Daoy (cell line): Measurements from ENCODE around the gene AGTPBP1.

DNA sequence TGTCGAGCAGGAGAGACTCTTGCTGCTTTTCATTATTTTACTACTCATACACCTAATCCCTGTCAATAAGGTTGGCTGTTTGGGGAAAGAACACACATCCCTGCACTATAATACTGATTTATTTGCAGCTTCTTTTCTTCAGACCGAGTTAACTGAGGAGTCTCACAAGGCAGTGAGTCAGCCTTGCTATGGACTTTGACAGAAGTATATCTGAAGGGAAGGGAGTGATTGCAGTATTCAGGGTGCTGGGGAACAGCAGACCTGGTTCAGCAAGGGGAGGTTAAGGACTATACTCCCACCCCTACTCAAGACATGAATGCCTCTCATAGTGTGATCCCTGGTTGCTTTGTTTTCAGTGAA, 99.8 kb downstream of the TLE4 start:
- RAMPAGE, long total RNA: no peak

GRCh38 chr9:79693513-79694358, 122.0 kb downstream of the TLE4 start:
- RAMPAGE, long total RNA: no peak

DNA sequence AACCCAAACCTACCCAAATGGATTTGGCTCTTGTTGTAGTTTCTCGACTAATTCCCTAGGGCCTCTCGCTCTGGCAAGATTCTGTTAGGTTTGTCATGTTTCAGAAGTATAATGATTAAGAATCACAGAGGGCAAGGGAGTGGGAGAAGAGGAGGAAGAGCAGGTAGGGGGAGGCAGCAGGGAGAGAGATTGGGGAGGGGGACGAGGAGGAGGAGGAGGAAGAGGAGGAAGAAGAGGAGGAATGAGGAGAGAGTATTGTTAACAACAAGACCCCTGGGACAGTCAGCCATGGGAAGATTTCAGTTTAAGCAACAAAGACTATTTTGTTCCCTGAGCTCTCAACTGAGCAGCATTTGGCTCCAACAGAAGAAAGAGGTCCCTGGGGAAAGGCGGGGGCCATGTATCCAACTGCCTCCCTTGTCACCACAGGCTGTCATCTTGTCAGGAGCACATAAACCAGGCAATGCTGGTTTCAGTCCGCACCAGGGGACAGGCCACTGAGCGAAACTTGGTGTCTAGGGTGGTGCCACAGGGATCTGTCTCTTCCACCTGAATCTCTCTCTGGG, 316.1 kb downstream of the TLE1 start:
- RAMPAGE, long total RNA: no peak

DNA sequence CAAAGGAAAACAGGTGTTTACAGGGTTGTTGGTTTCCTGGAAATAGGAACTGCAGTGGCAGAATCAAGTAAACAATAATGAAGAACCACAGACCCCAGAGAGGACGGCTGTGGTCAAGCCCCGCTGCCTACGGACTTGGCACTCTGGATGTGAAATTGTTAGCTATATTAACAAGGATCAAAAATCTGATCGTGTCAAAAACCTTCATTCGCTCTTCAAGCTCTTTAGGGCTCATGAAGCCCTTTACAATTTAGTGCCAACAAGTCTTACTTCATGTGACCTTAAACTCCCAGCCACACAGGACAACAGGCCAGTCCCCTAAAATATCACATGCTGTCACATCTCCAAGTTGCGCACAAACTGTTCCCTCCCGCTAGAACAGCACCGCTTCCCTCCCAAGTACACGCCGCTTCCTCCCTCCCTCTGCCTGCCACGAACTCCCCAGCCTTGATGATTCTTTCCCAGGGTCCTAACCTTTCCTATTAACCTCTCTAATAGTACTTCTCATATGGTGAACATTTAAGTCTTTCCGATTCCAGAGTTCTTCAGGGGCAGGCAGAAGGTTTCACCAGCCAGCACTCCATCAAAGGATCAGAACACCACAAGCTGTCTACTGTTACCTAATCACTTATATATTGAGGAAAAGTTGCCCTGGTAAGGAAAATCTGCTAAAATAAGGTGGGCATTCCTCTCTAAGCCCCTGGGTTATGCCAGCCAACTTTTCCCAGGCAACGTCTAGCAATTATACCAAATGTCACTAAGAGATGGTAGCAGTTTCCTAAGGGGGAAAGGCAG, 91.2 kb downstream of the TLE1 start:
- RAMPAGE, long total RNA: no peak

DNA sequence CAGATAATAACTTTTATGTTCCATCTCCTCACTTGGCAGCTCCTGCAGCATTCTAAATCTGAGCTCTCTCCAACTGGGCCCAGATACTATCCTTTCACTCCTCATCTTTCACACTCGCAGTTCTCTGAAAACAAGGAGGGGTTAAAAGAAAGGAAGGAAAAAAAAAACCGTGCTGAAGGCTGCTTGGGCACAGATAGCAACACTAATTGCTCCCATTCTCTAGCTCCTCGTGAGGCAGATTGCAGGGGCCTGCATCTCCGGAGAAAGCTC, 24.0 kb downstream of the TLE1 start:
- RAMPAGE, long total RNA: no peak

DNA sequence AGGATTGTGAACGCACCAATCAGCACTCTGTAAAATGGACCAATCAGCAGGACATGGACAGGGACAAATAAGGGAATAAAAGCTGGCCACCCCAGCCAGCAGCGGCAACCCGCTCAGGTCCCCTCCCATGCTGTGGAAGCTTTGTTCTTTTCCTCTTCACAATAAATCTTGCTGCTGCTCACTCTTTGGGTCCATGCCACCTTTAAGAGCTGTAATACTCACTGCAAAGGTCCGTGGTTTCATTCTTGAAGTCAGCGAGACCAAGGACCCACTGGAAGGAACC, 110.2 kb downstream of the SPATA31D1 start:
- RAMPAGE, long total RNA: no peak

DNA sequence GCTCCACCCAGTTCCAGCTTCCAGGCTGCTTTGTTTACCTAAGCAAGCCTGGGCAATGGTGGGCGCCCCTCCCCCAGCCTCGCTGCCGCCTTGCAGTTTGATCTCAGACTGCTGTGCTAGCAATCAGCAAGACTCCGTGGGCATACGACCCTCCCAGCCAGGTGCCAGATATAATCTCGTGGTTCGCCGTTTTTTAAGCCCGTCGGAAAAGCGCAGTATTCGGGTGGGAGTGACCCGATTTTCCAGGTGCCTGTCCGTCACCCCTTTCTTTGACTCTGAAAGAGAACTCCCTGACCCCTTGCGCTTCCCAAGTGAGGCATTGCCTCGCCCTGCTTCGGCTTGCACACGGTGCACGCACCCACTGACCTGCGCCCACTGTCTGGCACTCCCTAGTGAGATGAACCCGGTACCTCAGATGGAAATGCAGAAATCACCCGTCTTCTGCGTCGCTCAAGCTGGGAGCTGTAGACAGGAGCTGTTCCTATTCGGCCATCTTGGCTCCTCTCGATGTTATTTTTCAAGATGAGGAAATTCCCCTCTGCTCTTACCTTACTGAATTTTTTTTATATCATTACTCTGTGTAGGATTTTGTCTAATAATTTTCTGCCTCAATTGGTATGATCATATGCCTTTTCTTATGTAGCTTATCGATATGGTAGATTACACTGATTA, 287.9 kb downstream of the RASEF start:
- RAMPAGE, long total RNA: no peak

DNA sequence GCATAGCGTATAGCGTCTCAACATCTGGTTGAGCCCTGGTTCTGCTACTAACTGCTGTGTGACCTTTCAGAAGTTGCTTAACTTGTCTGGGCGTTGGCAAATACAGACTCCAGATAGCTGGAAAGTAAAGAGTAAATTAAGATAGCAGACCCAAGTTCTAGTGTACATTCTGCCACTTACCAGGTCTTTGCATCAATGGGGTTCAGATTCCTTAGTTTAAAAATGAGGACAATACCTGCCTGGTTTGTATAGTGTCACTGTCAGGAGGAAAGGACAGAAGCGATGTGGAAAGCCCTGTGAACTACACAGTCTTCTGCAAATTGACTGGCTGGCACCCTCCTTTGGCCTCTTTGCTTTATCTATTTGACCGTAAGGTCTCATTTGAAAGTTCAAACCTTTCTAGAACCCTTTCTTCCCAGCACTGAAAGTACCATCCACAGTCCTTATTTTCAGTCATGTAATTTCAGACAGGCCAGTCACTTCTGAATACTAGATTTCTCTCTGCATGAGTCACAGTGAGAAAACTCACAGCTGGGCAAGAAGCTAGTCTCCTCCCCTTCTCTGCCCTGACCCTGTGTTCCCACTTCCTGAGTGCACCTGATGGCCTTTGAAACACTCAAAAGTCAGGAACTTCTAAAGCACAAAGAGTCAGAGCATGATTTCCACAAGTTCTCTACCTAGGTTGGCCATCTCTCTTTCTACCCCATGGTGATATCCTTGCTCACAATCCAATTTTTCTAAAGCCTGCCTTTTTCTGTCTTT, 91.2 kb upstream of the RASEF start:
- RAMPAGE, long total RNA: no peak

DNA sequence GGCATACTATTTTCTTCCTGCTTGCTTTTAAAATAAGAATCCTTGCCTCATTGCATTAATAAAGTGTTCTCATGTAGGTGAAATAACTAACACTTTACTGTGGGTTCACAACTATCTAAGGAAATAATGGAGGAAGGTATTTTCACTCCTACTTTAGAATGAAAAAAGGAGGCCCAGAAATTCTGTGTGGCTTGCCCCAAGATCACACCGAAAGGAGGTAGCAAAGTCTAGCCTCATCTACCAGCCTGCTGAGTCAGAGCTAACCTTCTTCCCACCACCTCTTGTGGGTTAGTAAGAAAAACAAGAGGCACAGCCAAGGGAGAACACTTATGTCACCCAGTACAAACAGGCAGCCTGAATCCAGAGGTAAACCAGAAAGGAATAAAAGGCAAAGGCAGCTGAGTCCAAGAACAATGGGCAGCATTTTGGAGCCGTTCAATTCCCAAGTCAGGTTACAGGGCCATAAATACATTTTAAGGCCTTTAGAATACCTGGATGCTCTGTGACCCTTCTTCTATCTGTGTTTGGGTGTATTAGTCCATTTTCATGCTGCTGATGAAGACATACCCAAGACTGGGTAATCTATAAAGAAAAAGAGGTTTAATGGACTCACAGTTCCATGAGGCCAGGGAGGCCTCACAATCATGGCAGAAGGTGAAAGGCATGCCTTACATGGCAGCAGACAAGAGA, 91.9 kb upstream of the RASEF start:
- RAMPAGE, long total RNA: no peak

DNA sequence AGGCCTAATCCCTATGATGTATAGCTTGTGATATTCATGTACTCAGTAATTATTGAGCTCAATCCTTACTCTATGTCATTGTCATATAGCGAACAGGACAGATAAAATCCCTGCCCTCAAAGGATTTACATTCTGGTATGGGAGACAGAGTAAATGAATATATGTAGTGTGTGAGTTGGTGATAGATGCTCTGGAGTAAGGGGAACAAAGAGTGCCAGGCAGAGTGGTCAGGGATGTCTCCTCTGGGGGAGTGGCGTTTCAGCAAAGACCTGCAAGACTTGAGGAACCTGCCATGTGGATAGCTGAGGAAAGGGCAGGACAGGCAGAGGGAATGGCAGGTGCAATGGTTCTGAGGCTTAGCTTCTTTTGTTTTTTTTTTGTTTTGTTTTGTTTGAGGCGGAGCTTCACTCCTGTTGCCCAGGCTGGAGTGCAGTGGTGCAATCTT, 1.4 kb downstream of the IDNK start:
- RAMPAGE, long total RNA: no peak

- RAMPAGE, long total RNA: no peak
Observed at GRCh38 chr9:83657976-83658872, 35.3 kb downstream of the IDNK start.

DNA sequence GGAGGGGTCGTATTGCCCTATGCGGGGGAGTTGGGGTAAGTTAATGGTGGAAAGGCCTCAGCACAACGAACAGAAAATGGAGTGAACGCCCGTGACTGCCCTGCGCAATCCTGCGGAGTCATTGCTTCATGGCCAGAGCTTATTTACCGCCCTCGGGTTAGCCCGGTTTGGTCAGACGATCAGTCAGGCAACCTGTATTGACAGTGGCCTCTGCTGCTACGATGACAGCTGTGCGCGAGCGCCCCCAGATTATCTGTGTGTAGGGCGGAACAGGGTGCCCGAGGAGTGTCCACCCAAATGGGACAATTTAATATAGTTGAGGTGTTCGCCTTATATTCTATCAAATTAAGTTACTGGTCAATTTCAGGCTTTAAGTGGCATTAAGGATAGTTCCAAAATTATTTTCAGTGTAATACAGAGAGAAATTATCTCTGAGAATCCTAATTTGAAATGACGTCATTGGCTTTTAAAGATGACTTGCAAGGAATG, 778 bp upstream of the UBQLN1 start:
- RAMPAGE, long total RNA: no peak

DNA sequence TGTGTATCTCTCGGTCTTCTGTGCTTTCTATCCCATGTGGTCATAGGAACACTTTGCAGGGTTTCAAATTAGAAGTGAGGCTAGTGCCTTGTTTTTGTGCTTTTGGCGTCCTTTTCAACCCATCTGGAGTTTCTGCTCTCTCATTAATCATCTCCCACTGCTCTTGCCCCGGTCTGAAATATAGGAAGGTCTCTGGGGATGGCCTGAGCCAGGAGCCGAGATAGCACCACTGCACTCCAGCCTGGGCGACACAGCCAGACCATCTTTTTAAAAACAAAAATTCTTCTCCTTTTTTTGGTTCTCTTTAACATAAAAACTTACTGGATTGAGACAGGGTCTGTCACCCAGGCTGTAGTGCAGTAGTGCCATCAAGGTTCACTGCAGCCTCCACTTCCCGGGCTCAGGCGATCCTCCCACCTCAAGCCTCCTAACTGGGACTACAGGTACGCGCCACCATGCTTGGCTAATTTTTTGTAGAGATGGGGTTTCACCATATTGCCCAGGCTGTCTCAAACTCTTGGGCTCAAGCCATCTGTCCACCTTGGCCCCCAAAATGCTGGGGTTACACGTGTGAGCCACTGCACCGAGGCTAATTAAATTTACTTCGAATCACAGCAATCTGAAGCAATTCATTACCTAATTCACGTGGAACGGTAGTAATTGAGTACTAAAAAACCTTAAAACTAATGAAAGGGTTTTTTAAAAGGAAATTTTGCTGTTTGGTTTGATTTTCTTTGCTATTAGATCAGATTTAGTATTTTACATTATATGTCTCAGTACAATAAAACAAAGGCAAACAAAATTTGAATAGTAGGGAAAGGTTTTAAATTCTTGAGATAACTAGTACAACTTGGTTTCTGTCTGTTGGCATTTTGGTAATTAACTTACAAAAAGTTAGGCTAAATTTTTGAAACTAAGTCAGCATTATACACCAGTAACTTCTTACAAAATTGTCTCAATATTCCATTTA, 9.7 kb upstream of the C9orf64 start:
- RAMPAGE, long total RNA: no peak

- RAMPAGE, long total RNA: no peak
Observed at GRCh38 chr9:83977870-83978719, 1.9 kb downstream of the HNRNPK start.

DNA sequence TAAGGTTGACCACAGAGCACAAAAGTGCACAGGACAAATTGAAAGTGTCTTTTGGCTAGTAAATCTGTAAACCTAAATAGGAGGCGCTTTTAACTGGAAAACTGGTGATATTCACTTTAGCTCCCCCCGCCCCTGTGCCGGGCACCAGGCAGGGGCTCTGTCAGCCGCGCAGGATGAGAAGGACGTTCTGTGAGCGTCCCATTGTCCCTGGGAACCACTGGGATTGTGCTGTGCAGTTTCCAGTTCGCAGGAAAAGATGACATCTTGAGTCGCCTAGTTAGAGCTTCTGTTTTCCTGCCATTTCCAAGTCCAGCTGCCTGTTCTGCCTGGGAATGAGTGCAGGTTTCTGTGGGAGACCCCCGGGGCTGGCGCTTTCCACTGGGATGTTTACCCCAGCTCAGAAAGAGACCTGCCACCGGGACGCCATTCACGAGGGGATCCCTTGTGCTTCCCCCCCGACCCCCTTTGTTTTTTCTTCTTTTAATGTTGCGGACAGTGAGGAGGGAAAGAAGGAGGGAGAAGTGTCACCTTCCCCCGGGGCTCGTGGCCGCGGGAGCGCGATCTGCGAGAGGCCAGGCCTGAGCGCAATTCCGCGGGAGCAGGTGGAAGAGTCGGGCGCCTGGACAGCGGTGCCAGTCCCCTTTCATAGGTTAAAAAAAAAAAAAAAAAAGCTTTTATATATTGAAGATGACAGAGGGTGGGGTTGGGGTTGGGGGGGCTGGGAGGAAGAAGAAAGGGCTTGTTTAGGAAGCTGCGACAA, 121.5 kb downstream of the RMI1 start:
- RAMPAGE, long total RNA: no peak

- RAMPAGE, long total RNA: no peak
Observed at GRCh38 chr9:84166901-84167378, 173.6 kb downstream of the SLC28A3 start.

GRCh38 chr9:84830372-84830695, 160.8 kb downstream of the NTRK2 start:
- RAMPAGE, long total RNA: no peak

DNA sequence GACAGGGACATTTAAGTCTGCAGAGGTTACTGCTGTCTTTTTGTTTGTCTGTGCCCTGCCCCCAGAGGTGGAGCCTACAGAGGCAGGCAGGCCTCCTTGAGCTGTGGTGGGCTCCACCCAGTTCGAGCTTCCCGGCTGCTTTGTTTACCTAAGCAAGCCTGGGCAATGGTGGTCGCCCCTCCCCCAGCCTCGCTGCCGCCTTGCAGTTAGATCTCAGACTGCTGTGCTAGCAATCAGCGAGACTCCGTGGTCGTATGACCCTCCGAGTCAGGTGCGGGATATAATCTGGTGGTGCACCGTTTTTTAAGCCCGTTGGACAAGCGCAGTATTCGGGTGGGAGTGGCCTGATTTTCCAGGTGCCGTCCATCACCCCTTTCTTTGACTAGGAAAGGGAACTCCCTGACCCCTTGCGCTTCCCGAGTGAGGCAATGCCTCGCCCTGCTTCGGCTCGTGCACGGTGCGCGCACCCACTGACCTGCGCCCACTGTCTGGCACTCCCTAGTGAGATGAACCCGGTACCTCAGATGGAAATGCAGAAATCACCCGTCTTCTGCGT, 407.6 kb downstream of the NTRK2 start:
- RAMPAGE, long total RNA: no peak

- RAMPAGE, long total RNA: no peak
Observed at GRCh38 chr9:85522369-85523429, 219.1 kb downstream of the AGTPBP1 start.

GRCh38 chr9:85741397-85742389, at the start of gene AGTPBP1:
AGTPBP1 (minus strand) TSS chr9:85741954.
- RAMPAGE, long total RNA: no peak